AG04449 (cell line): ENCODE results near the genes ADD3 and DUSP5.

DNA sequence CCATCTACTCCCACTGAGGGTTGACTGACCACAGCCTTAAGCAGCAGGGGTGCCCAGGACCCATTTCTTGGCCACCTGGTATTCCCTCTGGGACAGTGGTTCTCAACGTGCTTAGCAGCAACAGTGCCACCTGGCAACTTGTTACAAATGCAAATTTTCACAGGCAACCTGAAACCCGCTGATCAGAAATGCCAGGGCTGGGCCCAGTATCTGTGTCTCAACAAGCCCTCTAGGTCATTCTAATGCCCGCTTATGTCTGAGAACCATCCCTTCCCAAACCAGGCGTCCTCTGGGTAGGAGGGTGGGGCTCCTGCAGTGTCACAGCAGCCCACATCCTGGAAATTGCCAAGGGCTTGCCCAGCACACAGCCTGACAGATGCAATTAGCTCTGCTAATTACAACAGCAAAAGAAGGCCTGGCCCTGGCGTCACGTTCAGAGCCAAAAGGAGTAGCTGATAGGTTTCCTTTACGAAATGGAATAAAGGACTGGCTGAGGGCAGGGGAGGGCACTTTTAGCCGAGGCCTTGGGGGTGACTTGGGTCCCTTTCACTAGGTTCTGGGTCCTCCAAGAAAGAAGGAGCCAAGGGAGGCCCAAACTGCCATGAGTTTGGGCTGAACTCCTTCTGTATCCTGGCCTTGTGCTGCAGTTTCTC is 15.8 kb downstream of the ITPRIP start:
- RRBS: no CpG with 5 or more reads among the region's 8 CpGs

GRCh38 chr10:104328330-104328838 is 9.9 kb downstream of the ITPRIP start:
- RRBS: no CpG with 5 or more reads among the region's 8 CpGs

GRCh38 chr10:104339056-104339455 is 791 bp upstream of the ITPRIP start:
- RRBS: no CpG with 5 or more reads among the region's 20 CpGs

- RRBS: no CpG with 5 or more reads among the region's 1 CpG
These were observed 24.9 kb downstream of the CFAP58 start for GRCh38 chr10:104378478-104378973.

DNA sequence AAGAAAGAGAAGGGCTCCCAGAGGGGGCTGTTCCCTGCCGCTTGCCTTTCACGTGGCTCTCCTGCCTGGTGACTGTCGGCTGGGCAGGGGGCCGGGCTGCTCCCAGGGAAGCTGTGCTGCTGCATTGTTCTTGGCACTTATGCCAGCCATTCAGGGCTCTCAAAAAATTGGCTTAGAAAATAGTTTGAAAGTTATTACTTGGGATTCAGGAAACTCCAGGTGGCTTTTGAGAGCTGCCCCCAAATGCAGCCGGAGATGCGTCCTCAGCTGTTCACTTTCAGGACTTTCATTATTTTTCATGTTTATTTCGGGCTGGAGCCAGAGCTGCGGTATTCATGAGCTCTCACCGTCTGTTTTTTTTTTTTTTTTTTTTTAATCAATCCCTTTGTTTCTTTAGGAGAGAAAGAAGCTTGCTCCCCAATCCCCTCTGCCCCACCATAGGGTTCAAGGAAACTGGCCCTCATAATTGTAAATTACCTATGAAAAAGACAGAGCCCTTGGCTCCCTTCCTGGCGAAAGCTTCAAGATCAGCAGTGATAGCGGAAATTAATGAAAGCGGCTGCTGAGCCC is 94.1 kb downstream of the SORCS3 start:
- RRBS: no CpG with 5 or more reads among the region's 12 CpGs

- RRBS: no CpG with 5 or more reads among the region's 5 CpGs
These were observed 1153.4 kb downstream of the SORCS1 start for GRCh38 chr10:106010954-106011702.

- RRBS: no CpG with 5 or more reads among the region's 3 CpGs
These were observed 1078.4 kb upstream of the SORCS1 start for GRCh38 chr10:108242910-108243291.

DNA sequence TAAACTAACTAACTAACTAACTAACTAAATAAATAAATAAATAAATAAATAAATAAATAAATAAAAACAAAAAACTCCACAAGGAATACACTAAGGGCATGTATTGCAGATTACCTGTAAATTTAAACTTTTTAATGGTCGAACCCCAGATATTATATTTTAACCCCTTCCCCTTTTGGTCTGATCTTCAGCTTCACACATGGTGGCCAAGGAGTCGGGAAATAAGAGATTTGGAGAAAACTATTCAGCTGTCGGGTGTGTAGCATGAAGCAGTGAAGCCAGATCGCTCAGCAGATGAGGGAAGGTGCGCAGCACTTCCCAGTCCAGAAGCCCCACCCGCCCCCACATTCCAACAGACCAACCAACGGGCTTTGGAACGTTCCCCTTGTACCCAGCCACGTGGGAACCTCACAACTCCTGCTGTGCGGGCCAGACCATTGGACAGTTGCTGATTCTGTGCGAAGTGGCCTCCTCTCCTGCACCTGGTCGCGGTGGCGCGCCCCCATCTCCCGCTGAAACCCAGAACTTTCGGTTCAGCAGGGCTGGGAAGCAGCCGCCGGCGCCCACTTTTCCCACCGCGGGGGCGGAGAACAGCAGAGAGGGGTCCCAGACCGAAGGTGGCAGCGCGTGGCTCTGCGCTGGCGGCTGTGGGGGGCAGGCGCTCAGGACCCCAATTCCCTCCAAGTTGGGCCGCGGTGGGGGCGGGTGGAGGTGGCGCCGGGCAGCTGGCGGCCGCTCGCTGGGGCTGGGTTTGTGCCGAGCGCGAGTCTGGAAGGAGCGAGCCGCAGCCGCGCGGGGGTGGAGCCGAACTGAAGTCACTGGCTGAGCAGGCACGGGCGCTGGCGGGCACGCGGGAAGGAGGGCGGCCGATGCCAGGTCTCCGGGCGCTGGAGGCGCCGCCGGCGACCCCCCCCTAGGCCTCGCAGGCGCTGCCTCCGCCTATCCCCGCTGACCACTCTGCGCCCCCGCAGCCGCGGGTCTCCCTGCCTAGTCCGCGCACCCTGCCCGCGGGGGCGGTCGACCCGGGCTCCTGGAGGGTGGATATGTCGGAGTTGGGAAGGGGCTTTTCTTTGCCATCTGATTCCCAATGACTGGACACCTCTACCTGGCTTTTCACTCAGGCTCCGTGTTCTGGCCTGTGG is 1301.5 kb upstream of the SORCS1 start:
- RRBS: no CpG with 5 or more reads among the region's 76 CpGs

GRCh38 chr10:108894634-108895219 is 1028.6 kb downstream of the XPNPEP1 start:
- RRBS: no CpG with 5 or more reads among the region's 4 CpGs

- RRBS: no CpG with 5 or more reads among the region's 5 CpGs
These were observed 11.9 kb upstream of the XPNPEP1 start for GRCh38 chr10:109935037-109935748.

DNA sequence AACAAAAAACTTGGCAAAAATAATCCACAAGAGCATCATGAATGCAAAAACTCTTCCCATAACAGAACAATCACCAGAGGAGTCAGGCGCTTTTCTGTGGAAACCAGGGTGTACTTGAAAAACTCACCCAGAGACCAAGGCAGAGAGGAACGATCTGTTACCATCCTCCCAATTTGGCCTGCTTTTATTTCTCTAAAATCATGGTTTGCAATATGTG is 36.4 kb upstream of the XPNPEP1 start:
- RRBS: no CpG with 5 or more reads among the region's 2 CpGs

DNA sequence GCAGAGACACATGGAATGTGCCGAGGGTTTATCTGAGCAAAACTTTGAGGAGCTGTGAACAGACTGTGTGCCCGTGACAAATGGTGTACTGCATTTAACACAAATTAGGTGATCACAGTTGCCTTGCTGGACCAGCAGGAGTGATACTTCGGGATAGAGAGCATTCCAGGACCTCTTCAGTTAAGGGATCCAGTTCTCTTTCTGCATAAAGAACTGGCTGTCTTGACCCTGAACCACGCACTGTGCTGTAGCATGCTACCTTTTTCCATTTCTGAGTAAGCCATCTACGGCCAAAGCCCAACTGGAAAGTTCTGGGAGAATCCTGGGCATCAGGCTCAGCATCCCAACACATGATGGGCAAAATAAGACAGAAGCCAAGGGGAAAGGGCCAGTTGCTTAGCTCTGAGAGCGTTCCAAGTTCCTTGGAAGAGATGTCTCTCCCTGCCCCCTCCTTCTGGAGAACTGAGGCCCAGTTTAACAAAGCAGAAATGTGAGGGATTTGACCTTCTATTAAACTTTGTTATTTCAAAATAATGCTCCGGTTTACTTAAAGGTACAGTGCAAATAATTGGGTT is 37.9 kb upstream of the ADD3 start:
- RRBS: no CpG with 5 or more reads among the region's 7 CpGs

GRCh38 chr10:110007535-110007883 is 275 bp upstream of the ADD3 start:
- RRBS: 2% methylated on average over 14 of the region's 36 CpGs

DNA sequence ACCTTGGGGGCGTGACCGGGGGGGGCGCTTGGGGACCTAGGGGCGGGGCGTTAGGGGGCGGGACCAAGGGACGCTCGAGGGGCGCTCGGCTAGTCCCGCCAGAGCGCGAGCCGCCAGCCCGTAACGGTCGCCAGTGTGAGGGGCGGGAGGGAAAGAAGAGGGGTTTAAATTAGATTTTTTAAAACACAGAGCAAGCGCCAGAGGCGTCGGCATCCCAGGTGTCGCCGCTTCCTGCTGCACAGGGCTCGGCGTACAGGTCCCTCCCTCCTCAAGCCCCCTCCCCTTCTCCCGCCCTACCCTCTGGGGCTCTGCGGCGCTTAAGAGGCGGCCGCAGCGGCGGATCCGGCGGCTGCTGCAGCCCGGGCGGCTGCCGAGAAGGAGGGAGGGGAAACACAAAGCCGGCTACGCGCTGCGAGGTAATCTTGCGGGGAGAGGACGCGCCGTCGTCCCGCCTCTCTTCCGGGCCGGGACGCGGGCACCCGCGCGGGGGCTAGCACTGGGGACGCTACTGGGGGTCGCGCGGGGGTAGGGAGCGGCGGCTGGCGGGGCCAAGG is at the start of gene ADD3:
ADD3 (plus strand) TSS at position 101 of the 554 bp plus-strand sequence.
- RRBS: 1% methylated on average over 13 of the region's 61 CpGs

- RRBS: no CpG with 5 or more reads among the region's 3 CpGs
These were observed 643 bp upstream of the SMNDC1 start for GRCh38 chr10:110305461-110305665.

DNA sequence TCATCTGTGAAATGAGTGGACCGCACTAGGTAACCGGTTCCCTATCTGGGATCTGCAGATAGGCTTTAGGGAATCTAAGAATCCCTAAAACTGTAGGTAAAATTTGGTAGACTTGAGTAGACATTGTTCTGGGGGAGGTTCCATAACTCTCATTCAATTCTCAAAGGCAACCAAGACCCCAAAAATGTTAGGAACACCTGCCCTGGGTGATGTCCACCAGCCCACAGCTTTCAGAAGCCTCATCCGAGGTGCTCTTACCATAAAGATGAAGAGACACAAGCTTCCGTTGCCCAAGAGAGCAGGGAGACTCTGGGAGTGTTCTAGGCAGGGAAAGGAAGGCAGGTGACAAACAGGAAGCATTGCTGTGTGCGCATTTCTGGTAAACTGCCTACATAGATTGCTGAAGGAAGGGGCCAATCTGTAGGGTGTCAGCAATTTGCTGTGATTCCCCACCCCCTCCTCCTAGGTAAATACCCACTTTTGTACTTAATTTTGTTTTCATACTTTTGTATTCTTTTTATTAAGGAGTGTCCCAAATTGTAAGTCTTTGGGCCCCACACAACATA is 51.2 kb upstream of the SMNDC1 start:
- RRBS: no CpG with 5 or more reads among the region's 5 CpGs

GRCh38 chr10:110407793-110408704 is 89.7 kb upstream of the DUSP5 start:
- RRBS: no CpG with 5 or more reads among the region's 12 CpGs

- RRBS: no CpG with 5 or more reads among the region's 7 CpGs
These were observed 50.5 kb upstream of the DUSP5 start for GRCh38 chr10:110447020-110447866.

GRCh38 chr10:110497121-110498047 is at the start of gene DUSP5:
Gene DUSP5 (plus strand): TSS chr10:110497907.
- RRBS: 1% methylated on average over 46 of the region's 106 CpGs

DNA sequence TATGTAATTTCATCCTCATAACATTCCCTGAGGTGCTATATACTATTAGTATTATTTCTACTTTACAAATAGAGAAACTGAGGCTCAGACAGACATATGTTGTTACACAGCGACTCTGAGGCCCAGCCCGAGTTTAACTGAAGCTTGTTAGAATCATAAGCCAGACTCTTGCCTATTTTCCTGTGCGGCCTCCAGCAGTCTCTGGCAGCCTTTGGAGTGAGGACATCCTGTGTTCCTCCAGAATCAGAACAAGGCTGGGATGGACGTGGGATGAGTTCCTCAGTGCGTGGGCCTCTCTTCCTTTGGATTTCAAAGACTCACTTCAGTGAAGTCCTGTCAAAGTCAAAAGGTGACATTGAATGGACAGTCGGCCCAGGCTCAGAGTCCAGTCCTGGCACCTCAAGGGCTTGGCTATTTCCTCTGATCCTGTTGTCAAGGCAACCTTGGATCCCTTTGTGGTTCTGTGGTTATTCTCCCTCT is 21.5 kb upstream of the SMC3 start:
- RRBS: no CpG with 5 or more reads among the region's 6 CpGs